Type B pancreatic cell (in vitro differentiated cells): Measurements from ENCODE around the gene FGFRL1.

GRCh38 chr4:120948-121842, 3.1 kb upstream of the ZNF718 start:
- PRO-cap, result no peak

DNA sequence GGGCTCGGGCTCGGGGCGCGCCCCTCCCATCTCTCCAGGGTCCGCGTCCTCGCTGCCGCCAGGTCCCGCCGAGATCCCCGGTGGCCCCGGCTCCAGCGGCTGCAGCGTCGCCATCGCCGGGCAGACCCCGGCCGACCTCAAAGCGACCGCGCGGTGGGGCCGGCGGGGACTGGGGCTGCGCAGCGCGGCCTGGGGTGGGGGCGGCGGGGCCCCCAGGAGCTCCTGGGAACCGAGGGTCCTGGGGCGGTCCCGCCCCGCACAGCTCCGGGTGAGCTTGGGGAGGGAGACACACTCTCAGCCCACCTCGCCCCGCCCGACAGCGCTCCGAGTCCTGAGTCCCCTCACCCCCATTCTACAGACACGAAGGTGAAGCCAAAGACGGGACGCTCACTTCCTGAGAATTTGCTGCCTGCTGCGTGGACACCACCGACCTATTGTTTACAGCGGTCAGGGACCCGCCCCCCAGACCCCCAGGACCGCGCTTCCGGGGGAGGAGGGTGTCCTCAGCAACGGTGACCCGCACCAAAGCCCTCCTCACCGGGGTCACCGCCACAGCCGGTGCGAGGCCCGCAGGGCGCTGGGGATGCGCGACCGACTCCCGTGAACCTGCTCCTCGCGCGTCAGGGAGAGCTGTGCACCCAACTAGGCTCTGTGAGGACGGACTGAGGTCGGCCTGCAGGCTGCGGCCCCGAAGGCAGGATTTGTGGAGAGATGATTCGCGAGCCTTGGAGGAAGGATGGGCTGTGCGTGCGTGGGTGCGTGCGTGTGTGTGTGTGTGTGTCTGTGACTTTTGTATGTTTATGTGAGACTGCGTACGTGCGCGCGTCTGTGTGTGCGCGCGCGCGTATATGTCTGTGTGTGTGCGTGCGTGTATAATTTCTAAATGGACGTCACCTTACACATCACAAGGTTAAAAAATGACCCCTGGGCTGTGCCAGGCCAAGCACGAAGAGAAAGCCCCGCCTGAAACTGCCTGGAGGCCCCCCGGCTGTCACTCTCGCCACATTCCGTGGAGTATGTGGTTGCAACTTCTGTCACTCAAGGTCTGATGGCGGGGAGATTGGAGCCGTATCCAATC, 614 bp upstream of the ZNF141 start:
- PRO-cap, result bidirectional peak, plus-strand start at position 71 of the sequence, minus-strand start outside the sequence; bidirectional peak, plus-strand start at position 552 of the sequence, minus-strand start at position 440 of the sequence; bidirectional peak, plus-strand start at position 728 of the sequence, minus-strand start at position 664 of the sequence; bidirectional peak, plus-strand start outside the sequence, minus-strand start at position 1,018 of the sequence

GRCh38 chr4:678322-679378, 4.3 kb downstream of the MYL5 start:
- PRO-cap, result no peak

- PRO-cap, result no peak
These were observed 6.5 kb downstream of the MYL5 start for GRCh38 chr4:680672-681470.

DNA sequence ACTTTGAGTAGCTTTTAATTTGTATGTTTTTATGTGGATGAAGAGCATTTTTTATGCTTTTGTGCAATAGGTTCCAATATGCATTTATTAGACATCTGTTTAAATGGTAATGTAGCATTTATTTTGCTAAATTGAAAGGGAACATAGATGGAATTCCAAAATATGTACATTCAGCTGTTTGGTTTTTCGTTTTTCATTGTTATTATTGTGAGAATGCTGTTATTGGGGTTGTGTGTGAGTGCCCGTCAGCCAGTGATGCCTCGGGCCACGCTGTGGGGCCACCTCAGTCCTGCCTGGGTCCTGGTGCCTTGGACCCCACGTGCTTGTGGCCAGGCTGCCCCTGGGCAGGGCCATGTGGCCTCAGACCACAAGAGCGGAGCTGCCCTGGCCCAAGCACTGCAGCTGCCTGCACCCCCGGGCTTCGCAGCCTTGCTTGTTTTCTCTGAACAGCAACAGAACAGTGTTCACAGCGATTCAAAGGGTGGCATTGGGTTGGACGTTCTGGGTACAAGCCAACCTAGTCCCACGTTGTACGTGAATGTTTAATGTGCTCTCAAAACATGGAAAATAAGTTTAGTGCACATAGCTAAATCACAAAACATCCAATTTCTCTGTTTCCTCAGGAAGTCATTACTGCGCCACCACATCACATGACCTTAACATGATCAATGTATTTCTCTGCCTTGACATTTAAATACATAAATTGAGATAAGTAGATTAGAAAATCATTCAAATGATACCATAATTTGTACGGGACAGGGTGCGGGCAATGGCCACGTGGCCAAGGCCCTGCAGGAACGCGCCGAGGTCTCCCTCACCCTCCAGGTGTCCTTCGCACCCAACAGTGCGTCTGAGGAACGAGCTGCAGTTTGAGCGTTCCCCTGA, 56.9 kb downstream of the CPLX1 start:
- PRO-cap, result unidirectional peak, plus-strand start at position 214 of the sequence

GRCh38 chr4:769748-770568, 56.0 kb downstream of the CPLX1 start:
- PRO-cap, result unidirectional peak, minus-strand start at chr4:770321

GRCh38 chr4:788960-789554, 36.9 kb downstream of the CPLX1 start:
- PRO-cap, result no peak

DNA sequence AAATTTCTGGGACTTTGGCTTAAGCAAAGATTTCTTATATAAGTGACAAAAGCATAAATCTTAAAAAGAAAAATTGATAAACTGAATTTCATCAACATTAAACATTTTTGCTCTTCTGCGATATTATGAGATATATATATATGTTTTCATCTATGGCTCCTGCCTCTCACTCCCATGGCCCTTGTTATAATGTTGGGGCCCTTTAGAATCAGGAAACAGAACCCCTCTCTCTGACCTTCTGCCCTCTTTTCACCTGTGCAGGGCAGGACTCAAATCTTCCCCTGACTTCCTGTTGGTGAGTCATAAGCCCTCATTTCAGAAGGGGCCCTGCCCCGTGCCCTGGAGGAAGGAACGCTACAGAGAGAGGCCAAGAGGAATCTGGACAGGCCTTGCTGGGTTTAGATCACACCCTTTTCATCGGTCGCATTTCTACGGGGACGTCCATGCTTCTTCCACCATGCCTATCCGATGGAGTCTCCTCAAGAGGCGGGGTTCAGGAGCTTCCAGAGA, 27.0 kb downstream of the CPLX1 start:
- PRO-cap, result no peak

DNA sequence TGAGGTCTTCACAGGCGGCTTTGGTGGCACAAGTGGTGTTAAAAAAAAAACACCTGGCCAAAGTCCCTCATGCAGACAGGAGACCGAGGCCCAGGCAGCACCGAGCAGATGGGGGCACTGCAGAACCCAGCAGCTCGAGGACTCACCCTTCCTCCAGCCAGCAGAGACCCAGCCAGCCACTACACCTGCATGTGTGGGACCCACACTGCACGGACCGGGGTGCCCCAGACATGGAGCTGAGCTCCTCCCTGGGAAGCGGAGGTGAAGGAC, 42.8 kb downstream of the GAK start:
- PRO-cap, result no peak

- PRO-cap, result no peak
These were observed 22.3 kb downstream of the GAK start for GRCh38 chr4:909770-910180.

DNA sequence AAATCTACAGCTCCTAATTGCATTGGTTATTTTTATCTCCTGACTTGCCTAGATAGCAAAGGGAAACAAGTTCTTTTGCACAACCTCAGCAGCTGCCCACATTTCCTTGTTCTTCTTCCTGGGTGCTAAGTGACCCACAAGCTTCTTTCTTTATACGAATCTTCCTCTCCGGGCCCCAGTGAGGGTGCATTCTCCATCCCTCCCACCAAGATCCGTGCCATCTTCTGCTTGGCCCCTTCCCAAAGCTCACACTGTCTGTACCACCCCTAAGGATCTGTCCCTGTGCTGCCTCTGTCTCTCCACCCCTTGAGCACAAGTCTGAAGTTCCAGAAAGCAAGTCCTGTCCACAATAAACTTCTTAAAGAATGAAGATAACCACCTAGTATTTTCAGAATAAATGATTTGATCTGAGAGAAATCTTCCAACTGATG, 1.8 kb downstream of the GAK start:
- PRO-cap, result unidirectional peak, plus-strand start at position 109 of the sequence

GRCh38 chr4:992412-993207, 594 bp downstream of the SLC26A1 start:
- PRO-cap, result bidirectional peak, plus-strand start at chr4:992959, minus-strand start at chr4:992642

GRCh38 chr4:996058-996394, 2.8 kb upstream of the SLC26A1 start:
- PRO-cap, result no peak

- PRO-cap, result unidirectional peak, plus-strand start at chr4:1009240
These were observed 2.5 kb upstream of the FGFRL1 start for GRCh38 chr4:1008887-1009362.

GRCh38 chr4:1011073-1011870, at the start of gene FGFRL1:
FGFRL1 (plus strand) TSS chr4:1011626.
- PRO-cap, result bidirectional peak, plus-strand start at chr4:1011635, minus-strand start at chr4:1011300

DNA sequence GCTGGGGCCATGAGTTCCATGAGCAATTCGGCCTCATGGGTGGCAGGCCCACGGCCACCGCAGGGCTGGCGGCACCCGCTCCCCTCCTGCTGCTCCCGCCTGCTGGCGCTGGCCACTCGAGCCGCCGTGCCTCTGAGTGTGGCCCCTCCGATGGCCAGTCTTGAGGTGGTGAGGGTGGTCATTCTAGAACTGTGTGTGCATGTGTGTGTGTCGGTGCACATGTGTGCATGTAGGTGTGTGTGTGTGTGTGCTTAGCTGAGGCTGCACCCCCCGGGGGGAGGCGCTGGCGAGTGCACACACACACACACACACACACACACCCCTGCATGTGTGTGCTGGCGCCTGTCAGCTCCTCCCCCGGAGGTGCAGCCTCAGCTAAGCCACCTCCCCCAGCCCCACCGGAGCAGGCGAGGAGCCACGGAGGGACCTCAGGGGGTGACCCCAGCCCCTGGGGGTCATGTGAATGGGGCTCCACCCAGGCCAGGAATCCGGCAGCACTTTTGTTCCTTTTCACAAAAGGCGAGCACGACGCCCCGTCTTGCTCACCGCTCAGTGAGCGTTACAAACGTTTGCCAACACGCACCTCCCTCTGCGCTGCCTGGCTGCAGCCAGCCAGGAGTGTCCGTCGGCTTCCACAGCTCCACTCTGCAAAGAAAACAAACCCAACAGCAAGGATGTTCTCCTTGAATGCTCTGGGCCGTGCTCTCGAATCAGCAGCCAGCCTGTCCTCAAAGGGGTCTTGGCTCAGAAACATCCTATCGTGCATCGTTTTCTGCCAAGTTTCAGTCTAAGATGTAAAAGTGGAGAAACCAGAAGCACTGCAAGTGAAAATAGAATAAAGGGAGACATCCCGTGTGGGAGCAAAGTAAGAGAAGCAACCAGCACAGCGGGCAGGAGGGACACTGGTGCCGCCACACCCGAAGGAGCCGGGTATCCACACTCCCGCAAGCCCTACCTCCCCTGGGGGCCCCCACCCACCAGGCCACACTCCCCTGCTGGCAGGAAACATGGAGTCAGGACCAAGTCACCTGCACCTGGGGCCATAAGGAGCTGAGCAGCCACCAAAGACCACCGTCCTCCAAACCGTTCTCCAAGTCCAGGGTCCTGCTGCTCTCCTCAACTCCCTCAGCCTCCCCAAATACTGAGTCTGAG, 30.1 kb downstream of the FGFRL1 start:
- PRO-cap, result no peak

- PRO-cap, result no peak
These were observed 13.6 kb upstream of the RNF212 start for GRCh38 chr4:1126891-1127535.

GRCh38 chr4:1237853-1238487, 11.0 kb downstream of the CTBP1 start:
- PRO-cap, result no peak

DNA sequence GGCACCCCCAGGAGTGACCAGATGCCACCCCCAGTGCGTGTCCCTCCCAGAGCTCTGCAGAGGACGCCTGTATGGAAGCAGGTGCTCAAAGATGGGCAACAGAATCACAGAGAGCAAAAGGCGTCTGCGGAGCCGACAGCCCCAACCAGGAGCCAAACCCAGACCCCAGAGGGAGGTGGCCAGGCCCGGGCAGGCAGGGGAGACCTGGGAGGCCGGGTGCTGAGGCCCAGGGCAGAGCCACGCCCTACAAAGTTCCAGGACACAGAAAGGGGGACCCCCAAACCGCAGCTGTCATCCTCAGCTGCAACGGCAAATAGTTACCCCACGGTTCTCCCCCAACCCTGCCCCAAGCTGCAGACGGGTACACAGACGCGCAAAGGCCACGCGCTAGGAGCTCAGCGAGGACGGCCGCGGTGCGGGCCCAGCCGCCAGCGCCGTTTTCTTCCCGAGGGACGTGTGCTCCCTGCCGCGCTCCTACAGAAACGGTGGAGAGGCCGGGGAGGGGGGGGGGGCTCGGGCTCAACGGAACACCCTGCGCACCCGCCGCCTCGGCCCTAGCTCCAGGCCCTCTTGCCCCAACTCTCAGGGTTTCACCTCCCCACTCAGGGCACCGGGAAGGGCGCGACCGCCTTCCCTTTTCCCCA, 1.5 kb downstream of the CTBP1 start:
- PRO-cap, result no peak

- PRO-cap, result bidirectional peak, plus-strand start at chr4:1289906, minus-strand start at chr4:1289665
These were observed 563 bp upstream of the MAEA start for GRCh38 chr4:1288878-1289777.